Cardiac ventricle fibroblast (primary cell): ENCODE measurements around the genes TP53, BORCS6 and ODF4.

DNA sequence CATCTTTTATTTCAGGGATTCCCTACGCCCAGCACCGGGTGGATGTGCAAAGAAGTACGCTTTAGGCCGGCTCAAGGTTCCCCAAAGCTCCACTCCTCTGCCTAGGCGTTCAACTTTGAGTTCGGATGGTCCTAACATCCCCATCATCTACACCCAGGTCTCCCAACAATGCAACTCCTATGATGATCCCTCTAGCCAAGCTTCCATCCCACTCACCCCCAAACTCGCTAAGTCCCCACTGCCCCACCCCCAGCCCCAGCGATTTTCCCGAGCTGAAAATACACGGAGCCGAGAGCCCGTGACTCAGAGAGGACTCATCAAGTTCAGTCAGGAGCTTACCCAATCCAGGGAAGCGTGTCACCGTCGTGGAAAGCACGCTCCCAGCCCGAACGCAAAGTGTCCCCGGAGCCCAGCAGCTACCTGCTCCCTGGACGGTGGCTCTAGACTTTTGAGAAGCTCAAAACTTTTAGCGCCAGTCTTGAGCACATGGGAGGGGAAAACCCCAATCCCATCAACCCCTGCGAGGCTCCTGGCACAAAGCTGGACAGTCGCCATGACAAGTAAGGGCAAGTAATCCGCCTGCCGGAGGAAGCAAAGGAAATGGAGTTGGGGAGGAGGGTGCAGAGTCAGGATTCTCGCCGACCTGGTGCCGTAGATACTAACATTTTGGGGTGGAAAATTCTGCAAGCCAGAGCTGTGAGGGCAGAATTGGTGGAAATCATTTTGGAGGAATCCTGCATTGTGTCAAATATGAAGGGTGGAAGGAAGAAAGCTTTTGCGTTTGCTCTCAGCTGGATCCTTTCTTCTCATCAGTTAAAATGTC, at the start of gene TP53:
TP53 (minus strand) TSS at position 453 of the 823 bp plus-strand sequence.
- RAMPAGE, long total RNA, result start-site peak on the minus strand centred at position 445 of the sequence, 19 bp wide, 44 and 34 reads in 2 replicates

GRCh38 chr17:7716486-7716736, 1.1 kb upstream of the DNAH2 start:
- RAMPAGE, long total RNA, result no peak

DNA sequence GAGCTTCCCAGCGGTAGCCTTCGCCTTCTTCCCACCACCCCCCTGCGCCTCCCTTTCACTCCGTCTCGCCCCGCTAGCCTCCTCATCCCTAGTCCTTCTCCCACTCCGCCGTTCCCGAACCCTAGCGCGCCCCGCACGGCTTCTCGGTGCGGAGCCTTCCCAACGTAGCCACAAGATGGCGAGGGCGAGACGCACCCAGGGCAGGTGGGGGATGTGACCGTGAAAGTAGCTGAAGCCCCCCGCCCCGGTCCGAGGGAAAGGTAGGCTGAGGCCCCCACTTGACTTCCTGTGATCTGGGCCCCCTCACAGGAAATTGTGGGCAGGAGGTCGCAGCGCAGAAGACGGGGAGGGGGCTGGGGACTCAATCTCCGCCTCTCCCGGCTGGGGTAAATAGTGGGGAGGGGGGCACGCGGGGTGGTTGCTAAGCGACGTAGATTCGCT, 844 bp downstream of the KDM6B start:
- RAMPAGE, long total RNA, result no peak

- RAMPAGE, long total RNA, result no peak
These were observed 6.0 kb upstream of the CHD3 start for GRCh38 chr17:7882414-7883140.

- RAMPAGE, long total RNA, result no peak
These were observed 841 bp upstream of the RNF227 start for GRCh38 chr17:7916914-7917345.

DNA sequence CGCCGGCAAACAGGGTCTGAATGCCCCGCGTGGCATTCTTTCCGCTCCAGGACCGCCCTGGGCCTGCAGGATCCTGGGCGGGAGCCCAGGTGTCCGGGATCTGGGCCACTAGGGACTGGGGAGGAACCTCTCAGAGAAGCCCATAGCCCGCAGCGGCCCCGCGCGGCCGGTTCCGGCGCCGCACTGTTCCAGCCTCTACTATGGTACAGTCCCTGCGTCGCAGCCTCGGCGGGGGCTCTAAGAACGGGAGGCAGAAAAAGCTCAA, 361 bp upstream of the ALOXE3 start:
- RAMPAGE, long total RNA, result no peak

GRCh38 chr17:8159347-8160241, 3.2 kb downstream of the VAMP2 start:
- RAMPAGE, long total RNA, result no peak

DNA sequence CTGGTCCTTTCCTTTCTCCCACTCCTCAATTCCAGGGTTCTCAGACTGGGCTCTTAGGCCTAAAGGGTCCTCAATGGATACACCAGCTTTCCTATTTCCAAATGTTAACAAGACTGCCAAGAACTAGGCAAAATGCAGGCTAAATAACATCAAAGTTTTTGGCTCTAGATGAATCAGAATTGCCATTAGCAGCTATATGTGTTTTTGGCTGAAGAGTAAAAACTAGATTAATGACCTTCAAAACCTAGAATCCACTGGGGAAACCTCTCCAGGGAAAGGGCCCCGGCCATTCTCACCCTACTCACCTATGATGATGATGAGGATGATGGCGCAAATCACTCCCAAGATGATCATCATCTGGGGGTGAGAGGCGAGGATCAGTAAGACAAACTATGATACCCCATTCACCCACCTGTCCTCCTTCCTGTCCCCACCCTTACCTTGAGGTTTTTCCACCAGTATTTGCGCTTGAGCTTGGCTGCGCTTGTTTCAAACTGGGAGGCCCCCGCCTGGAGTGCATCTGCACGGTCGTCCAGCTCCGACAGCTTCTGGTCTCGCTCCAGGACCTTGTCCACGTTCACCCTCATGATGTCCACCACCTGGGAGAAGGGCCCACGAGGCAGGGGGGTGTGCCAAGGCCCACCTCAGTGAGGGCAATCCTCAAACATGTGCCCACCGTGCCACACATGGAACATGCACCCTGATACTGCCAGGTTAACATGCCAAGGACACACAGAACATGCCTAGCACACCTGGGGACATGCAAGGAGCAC, 1.4 kb downstream of the VAMP2 start:
- RAMPAGE, long total RNA, result no peak

GRCh38 chr17:8189117-8190241, at the start of gene BORCS6:
Gene BORCS6 (minus strand): TSS chr17:8190180.
- RAMPAGE, long total RNA, result no peak

- RAMPAGE, long total RNA, result no peak
These were observed 263 bp upstream of the BORCS6 start for GRCh38 chr17:8190242-8190644.

DNA sequence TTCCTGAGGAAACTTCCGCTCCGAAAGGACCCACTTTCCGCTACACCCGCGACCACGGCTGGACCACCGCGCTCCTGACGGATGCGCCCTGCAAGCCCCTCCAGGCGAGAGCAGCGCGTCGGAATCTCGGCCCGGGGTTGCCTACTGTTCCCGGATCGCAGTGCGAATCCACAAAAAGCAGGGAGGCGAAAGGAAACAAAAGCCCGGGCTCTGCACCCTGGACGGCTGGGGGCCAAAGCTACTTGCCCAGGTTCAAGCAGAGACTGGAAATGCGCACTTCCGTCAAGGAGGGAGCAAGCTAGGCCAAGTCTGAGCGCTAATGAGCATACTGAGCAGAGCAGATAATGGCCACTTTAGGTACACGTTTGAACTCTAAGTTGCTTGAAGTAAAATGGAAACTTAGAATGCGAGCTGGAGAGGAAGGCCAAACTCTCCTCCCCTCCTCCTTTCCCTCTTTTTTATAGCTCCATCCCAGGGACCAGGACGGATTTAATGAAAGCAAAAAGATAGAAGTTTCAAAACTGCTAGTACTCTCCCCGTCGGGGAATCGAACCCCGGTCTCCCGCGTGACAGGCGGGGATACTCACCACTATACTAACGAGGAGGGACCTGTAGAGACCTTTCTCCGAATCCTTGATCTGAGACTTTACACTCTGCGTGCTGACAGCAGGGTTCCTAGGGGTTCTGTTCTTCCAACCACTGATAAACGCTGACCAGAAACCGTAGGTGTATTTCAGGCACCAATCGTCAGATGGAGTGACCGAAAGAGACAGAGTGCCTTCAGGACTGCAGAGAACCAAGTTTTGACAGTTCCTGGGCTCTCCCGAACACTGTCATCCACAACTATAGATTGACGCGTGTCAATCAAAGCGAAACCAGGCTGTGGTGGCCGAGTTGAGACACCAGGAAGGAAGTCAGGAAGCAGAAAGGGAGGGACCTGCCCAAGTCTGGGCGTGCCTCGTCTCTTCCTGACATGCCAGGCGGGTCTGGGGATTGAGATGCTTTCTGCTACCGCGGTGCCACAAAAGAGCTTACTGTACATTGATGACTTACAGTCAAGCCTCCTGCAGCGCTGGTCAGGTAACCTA, 11.7 kb upstream of the AURKB start:
- RAMPAGE, long total RNA, result no peak

DNA sequence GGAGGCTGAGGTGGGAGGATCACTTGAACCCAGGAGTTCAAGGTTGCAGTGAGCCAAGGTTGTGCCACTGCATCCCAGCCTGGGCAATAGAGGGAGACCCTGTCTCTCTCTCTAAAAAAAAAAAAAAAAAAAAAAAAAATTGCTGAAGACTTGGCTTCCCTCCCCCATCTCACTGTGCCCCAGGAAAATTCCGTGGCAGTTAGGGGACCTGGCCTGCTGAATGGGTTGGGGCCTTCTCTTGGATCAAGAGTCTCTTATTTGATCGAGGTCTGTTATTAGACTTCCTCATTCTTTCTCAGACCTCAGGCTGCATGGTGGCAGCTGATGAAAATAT, at the start of gene ODF4:
ODF4 (plus strand) TSS at position 193 of the 334 bp plus-strand sequence.
- RAMPAGE, long total RNA, result no peak

- RAMPAGE, long total RNA, result no peak
These were observed 16.8 kb downstream of the KRBA2 start for GRCh38 chr17:8359694-8360195.

DNA sequence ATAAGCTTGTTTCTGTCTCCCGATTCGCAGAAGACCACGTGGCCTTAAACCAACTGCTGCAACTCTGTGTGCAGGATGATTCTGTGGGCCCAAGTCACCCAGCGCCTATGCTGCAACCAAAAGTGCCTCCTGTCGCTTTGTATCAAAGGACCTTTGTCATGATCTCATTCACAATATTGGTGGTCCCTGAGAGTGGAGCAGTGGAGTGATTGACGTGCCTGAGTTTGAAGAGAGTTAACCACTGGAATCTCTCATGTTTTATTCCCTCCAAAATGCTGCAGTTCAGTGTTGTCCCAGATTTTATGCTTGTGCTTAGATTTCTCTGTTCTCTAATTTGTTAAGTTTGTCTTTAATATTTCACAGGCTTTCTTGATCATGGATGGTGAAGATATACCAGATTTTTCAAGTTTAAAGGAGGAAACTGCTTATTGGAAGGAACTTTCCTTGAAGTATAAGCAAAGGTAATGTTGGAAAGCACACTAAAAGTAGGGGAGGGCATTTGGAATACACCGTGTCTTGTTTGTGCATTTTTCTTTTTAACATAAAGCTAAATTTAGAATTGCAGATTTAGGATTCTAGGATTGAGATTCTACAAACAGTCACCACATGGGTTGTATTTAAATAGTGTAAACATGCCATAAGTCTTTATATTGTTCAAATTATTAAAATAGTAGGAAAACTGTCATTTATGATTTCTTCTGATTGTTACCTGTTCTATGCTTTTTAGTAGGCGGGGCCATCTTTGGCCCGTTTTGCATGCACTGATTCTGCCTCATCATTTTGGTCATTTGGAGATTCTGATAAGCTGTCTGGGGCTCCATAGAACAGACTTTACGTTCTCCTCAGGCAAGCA, 8.4 kb downstream of the NDEL1 start:
- RAMPAGE, long total RNA, result no peak

GRCh38 chr17:8490106-8490644, 54.5 kb downstream of the NDEL1 start:
- RAMPAGE, long total RNA, result no peak

GRCh38 chr17:8513721-8514163, 78.1 kb downstream of the NDEL1 start:
- RAMPAGE, long total RNA, result no peak

DNA sequence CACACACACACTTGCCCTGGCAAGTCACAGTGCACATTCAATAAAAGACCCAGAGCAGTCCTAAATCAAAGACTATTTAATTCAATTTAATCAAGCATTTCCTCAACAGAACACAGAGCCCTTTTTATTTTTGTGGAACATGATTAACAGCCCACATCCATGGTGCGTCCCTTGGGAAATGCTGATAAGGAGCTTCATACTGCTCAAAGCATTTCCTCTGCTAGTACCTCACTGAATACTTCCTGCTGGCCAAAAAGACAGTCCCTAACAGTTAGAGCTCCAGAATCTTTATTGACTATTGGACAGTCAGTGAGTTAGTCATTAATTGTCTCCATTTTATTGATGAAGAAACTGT, 43.1 kb upstream of the MYH10 start:
- RAMPAGE, long total RNA, result no peak

GRCh38 chr17:8889274-8889629, 21.8 kb upstream of the PIK3R6 start:
- RAMPAGE, long total RNA, result no peak

- RAMPAGE, long total RNA, result no peak
These were observed 43.1 kb downstream of the PIK3R5 start for GRCh38 chr17:8922241-8923010.

- RAMPAGE, long total RNA, result no peak
These were observed 41.7 kb downstream of the PIK3R5 start for GRCh38 chr17:8923917-8924116.